ENCODE results near the genes C16orf74 and EMC8.

DNA sequence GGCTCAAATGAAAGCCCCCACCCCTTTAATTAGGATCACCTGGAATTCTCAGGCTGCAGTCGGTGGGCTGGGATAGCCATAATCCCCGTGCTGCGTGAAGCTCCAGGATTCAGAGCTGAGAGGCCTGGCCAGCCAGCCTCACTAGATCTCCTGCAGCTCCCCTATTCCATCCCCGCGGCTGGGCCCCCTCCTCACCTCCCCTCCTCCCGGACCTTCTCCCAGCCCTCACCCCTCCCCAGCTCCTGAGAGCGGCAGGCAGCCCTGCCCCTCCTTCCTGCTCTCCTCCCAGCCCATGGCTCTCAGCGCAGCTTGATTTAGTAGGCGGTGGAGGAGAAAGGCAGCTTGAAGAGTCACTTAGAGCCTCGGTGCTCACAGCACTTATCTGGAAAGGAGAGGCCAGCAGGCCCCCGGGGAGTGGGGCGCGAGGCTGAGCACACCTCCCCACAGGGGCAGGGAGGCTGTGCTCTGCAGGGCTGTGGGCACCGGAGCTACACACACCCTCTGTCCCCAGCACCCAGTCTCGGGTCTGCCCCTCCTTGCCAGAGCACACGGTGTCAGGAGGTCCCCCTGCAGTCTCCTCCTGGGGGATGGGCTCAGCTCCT lies 151.4 kb upstream of the GSE1 start:
- PRO-cap, 2 experiments, result no peak in any of the 2 experiments

DNA sequence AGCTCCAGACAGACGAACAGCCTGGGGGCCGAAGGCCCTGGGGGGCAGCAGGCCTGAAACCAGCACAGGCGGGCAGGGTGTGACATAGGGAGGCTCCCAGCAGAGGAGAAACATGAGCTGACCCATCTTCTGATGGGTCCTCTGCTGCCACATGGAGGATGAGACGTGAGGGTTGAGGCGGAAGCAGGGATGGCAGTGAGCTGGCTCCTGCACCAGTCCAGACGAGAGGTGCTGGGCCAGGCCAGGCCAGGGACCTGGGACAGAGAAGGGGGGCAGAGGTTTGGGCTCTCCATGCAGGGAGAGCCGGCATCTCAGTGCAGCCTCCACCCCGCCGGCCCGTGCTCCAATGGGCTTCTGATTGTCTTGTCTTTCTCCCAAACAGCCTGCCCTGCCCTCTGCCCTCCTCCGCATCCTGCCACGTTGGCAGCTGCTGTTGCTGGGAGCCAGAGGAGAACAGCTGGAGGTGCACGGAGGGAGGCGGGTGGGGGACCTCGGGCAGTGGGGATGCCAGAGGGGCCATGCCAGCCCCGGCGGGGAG lies 139.1 kb upstream of the GSE1 start:
- PRO-cap, 2 experiments, result no peak in any of the 2 experiments

DNA sequence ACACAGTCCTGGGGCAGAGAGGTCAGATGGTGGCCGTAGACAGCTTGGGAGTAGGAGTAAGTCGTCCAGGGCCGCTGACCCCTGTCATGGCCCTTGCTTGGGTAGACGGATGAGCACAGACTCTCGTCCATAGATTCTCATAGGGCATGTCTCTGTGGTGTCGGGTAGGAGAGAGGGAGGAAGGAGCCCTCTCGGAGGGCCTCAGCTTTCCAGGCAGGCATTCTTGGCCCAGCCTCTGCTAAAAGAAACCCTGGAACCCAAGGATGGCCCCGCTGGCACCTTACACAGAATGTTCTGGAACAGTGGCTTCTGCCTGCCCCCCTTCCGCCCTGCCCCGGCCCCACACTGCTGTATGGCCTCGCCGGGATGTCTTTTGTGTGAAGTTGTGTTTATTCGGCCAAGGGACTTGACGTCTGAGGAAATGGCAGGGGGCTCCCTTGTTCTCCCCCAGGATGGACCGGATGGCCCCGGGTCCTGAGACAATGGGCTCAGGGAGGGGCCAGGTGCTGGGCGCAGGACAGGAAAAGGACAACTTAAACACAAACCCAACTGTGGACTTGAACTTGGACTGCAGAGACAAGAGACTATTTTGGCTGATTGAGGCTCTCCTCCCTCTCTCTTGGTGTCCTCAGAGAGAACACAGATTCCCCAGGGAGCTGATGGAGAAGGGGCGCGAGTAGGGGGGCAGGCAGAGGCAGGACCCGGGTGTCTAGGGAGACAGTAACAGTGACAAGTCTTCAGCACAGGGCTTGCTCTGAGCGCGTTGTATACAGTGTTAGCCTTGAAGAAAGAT lies 81.6 kb upstream of the GSE1 start:
- PRO-cap, 2 experiments, result peak in 1 of 2 experiments; most common minus-strand start position 379 of the sequence (in 1)

DNA sequence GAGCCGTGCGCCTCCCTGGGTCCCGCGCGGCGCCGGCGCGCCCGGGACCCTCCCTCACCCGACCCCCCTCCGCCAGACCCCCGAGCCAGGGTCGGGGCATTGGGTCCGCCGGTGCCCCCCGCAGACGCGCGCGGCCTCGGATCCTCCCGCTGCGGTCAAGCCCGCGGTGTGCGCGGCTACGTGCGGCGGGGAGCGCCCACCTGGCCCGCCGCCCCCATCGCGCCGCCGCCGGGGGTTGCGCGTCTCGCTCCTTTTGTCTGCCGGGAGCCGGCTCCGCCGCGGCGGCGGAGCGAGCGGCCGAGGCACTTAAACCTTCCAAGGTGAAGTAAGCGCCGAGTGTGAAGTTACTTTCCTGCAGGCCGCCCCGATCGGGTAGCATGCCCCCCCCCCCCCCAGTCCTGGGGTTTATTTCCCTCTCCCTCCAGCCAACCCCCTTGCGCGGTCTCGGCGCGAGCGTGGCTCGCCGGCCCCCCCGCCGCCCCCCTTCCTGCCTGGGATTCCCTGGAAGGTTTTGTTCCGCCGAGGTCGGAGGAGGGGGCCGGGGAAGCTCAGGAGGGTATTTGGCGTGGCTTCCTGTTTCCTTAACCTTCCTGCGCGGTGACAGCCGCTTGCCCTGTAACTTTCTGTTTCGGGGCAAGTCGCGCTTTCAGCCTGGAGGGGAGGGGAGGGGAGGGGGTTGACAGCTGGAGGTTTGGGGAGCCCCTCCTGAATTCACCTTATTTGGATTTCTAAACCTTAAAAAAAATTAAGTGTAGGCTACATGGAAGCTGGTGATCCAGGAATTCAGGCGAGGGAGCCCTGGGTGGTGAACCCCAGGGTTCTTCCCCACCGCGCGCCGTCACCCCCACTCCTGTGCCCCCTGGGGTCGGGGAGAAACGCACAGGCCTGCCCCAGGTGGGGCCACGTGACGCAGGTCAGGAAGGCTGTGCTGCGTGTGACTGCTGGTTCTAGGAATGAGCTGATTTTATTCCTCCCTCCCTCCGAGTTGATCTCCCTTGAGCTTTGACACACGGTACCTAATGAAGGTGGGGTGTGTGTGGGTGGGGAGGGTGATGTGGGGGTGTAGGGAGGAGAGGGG lies 56.4 kb upstream of the GSE1 start:
- PRO-cap, 2 experiments, result peak in 2 of 2 experiments; most common plus-strand start position 256 of the sequence (in 1); most common minus-strand start position 379 of the sequence (in 2)

DNA sequence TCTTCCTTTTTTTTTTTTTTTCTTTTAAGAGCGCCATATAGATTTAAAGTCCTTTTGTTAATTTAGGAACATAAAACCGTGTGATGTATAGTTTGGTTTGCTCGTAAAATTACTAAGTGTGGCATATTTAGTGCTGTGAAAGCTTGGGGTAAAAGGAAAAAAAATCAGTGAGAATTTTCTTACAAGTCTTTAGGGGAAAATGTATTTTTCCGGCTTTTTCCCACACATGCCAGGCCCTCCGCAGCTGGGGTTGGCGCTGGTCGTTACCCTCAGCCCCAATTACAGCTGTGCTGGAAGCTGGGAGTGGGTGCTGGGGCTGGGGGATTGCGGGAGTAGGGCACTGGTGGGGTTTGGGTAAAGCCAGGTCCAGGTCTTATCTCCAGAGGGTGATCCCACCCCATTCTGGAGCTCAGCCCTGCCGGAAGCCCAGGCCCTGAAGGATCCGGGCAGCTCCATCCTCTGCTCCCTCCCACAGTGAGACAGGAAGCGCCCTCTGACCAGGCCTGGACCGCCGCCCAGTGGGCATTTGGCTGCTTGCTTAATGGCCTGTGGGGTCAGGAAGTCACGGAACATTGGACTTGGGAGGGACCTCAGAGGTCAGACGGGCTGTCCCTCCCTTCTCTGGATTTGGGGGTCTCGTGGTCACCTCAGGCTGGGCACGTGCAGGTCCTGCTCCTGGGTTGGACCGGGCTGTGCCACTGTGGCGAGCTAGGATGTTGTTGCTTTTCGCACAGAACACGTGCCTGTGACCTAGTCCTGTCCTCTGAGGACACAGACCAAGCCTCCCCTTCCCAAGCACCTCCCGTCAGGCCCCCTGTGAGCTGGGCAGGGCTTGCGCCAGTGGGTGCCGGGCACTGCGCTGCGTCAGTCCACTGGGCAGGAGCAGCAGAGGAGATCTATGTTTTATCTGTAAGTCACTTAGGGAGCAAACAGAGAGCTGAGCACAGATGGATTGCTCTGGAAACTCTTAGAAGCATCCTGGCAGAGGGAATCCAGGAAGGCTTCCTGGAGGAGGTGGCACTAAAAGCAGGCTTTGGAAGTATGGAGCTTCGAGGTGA lies 49.6 kb upstream of the GSE1 start:
- PRO-cap, 2 experiments, result no peak in any of the 2 experiments

GRCh38 chr16:85568320-85569214 lies 44.6 kb upstream of the GSE1 start:
- PRO-cap, 2 experiments, result no peak in any of the 2 experiments

DNA sequence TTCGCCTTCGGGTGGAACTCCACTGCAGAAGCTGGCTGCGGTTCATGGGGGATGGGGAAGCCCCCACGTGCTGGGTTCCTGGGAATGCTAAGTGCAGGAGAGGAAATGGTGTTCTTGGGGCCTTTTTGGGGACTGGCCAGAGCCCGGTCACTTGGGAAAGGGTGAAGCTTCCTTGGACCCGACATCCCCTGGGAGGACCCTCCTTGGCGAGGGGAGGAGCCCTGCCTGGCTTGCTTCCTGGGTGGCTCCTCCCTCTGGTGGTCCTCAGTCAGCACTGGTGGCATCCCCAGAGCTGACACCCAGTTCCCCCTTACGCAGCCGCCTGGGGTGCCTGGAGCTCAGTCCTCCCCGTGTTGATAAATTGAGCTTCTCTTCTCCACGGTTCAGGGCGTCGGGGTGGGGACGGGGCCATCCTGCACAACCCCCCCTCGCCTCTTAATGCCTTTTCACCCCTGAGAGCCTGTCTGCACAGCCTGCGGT lies 30.8 kb upstream of the GSE1 start:
- PRO-cap, 2 experiments, result no peak in any of the 2 experiments

DNA sequence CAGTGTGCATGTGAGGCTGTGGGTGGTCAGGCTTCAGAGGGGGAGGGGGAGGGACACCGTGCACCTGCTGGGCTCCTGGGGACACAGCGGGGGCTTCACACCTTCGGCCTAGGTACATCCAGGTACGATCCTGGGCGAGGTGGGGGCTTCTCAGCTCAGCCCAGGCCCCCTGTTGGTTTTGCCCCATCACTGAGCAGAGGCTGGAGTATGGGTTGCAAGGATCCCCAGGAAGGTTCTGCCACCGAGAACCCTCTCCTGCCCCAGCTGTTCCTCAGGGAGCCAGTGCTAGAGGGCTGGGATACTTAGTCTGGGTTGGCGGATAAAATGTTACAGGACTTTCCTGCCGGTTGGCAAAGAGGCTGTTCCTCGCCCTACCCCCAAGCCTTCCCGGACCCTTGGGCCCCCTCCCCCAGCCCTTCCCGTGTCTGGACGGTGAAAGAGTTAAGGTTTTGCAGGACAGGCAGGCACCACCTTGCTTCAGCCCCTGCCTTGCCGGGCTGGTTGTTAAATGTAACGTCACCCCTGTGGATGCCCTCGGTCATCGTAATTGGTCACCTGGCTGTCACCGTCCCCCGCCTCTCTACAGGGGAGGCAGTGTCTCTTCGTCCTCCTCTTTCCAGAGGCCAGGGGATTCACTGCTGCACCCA lies 25.6 kb upstream of the GSE1 start:
- PRO-cap, 2 experiments, result no peak in any of the 2 experiments

- PRO-cap, 2 experiments, result no peak in any of the 2 experiments
These were observed 3.1 kb upstream of the GSE1 start for GRCh38 chr16:85610006-85610443.

GRCh38 chr16:85610444-85610925 lies 2.6 kb upstream of the GSE1 start:
- PRO-cap, 2 experiments, result no peak in any of the 2 experiments

DNA sequence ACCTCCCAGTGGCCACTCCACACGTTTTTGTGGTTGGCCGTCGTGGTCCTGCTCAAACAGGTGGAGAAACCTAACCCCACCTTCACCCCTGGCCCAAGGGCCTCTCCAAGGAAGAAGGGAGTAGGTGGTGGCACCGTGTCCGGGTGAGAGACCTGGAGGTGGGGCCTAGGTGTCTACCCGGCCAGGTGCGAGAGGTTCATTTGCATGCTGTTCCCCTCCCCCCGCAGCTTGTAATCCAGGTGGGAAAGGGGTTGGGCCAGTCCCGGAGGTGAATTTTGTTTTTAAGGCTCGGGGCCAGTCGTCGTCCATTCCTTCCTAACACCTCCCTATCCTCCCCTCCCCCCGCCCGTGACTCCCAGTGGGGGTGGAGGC lies 2.2 kb upstream of the GSE1 start:
- PRO-cap, 2 experiments, result no peak in any of the 2 experiments

DNA sequence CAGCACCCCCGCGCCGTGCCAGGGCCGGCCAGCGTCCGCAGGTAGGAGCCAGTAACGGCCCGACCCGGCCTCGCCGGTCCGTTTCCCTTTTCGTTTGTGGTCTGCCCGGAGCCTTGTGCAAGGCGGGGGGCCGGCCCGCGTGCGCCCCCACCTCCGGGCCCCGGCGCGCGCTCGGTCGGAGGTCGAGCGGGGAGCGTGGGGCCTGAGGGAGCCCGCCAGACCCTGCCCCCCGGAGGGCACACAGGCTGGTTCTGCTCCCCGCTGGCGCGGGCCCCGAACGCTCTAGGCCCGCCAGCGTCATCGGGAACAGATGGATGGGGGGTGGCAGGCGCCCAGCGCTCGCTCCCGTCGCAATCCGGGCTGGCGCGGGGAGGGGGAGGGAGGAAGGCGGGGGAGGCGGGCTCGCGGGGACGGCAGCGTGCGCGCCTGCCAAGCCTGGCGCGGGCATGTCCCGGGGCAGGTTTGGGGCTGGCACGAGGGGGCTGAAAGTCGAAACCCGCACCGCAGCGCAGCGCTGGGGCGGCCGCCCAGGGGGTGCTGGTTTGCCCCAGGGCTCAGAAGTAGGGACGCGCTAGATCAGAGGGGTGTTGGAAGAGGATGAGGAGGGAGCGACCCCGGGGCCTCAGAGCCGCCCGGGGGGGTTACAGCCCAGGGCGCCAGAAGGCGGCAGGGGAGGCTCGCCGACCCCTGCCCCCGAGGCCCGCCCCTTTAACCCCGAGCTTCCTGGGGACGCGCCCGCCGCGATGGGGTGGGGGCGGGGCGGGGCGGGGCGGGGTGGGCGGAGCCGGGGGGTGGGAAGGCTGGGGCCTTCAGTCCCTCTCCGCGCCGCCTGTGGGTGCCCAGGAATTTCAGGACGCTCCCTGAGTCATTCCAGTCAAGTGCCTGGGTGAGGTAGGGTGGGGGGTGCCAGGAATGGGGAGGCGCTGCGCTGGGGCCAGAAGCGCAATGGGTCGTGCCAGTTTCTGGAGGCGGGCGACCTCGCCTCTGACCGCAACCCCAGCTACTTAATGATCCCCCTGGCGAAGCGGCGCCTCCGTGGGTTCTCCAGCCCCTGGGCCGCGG lies 1.3 kb upstream of the GSE1 start:
- PRO-cap, 2 experiments, result peak in 2 of 2 experiments; most common plus-strand start position 432 of the sequence (in 2); most common minus-strand start position 710 of the sequence (in 2)

GRCh38 chr16:85622161-85622760 lies 9.1 kb downstream of the GSE1 start:
- PRO-cap, 2 experiments, result no peak in any of the 2 experiments

GRCh38 chr16:85660991-85661727 lies 27.6 kb downstream of the GINS2 start:
- PRO-cap, 2 experiments, result no peak in any of the 2 experiments

DNA sequence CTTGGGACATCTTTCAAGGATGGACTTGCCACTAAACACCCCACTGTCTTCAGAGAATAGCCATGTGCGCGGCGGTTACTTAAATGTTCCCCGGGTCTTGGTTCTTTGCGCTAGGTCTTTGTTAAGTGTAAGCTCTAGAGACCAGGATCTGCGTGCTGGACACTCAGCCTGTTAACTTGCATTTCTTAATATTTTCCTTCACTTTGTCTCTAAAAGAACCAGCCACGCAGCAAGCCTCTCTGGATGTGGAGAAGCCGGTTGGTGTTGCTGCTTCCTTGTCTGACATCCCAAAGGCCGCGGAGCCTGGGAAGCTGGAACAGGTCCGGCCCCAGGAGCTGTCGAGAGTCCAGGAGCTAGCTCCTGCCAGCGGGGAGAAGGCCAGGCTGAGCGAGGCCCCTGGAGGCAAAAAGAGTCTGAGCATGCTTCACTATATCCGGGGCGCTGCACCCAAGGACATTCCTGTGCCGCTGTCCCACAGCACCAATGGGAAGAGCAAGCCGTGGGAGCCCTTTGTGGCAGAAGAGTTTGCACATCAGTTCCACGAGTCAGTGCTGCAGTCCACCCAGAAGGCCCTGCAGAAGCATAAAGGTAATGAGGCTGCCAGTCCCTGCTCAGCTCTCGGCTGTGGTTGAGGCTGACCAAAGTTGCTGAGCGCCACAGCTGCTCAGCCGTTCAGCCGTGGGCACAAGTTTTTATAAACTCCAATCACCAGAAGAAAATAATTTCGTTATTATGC lies 22.8 kb downstream of the GINS2 start:
- PRO-cap, 2 experiments, result no peak in any of the 2 experiments

GRCh38 chr16:85687125-85687889 lies 1.4 kb downstream of the GINS2 start:
- PRO-cap, 2 experiments, result no peak in any of the 2 experiments

- PRO-cap, 2 experiments, result no peak in any of the 2 experiments
These were observed 17.7 kb downstream of the C16orf74 start for GRCh38 chr16:85733212-85733589.

GRCh38 chr16:85750784-85751550 lies at the start of gene C16orf74:
TSS of gene C16orf74 (minus strand) at chr16:85751096.
- PRO-cap, 2 experiments, result peak in 2 of 2 experiments; most common plus-strand start chr16:85751159 (in 1); most common minus-strand start chr16:85751096 (in 2)

DNA sequence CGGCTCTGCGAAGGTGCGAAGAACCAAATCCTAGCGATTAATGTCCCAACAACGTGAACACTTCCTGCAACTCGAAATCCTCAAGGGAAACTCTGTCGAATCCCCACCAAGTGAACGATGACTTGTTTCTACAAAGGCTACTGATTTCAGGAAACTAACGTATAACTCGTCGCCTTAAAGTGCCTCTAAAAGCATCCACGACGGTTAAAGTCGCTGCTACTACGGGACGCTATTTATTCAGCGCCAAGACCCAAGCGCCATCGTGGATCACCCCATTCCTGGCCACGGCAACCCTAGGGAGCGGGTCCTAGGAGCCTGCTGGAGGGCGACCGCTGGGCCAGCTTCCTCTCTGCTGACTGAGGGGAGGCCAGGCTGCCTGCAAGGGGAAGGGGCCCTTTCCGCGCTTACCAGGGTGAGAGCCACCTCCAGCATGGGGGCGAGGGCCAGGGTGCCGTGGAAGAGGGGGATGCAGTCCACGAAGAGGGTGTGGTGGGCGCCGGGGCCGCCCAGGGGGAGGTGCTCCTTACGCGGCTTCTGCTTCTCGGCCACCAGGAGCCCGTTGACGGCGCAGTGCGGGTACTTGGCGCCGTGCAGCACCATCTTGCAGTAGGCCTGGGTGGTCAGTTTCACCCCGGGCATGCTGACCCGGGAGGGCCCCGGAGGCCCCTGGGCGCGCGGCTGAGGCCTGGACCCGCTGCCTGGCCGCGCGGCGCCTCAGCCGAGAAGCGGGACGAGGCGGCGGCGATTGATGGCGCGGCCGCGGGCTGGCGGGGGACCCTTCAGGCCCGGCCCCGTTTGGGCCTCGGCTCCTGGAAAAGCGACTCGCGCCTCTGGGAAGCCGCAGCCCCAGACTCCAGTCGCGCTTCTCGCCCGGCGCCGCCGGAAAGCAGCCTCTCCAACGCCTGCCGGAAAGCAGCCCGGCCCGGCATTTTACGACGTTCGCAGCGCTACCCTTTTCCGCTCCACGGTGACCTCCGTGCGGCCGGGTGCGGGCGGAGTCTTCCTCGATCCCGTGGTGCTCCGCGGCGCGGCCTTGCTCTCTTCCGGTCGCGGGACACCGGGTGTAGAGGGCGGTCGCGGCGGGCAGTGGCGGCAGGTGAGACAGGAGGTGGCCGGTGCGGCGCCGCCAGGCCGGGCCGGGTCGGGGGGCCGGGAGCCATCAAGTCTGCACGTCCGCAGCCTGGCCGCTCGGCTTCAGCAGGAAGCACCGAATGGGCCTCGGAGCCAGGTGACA lies at the start of gene EMC8:
TSS of gene EMC8 (minus strand) at position 888 of the 1,234 bp plus-strand sequence.
- PRO-cap, 2 experiments, result peak in 2 of 2 experiments; most common plus-strand start position 1,043 of the sequence (in 2); most common minus-strand start position 888 of the sequence (in 2)

DNA sequence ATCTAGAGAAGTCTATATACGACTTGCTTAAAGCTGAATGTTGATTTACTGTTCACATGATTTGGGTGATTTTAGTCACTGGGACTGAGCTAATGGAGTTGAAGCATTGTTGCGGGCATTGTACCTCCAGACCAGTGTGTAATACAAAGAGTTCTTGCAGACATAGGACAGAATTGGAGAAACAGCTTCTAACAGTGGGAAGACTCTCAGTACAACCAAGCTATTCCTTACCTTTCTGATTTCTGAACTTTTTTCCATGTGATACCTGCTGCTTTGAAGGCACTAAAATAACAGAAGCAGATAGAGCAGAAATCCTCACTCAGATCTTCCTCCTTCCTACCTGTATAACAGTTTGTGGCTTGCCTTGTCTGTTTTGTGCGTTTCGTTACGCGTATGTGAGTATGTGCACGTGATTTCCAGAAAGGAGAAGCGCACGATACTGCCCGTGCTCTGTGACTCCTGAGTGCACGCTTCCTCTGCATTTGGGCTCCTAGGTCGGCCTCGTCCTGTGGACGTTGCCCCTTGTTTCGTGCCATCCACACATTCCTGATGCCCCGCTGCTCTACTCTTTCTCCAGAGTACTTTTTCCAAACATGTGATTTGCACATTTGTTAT lies 4.0 kb downstream of the COX4I1 start:
- PRO-cap, 2 experiments, result no peak in any of the 2 experiments